Tongue (tissue), 2 donors: ENCODE measurements around a stretch of chr6.

GRCh38 chr6:5506935-5507681, 245.8 kb downstream of the FARS2 start:
- RAMPAGE, long total RNA, result no peak

DNA sequence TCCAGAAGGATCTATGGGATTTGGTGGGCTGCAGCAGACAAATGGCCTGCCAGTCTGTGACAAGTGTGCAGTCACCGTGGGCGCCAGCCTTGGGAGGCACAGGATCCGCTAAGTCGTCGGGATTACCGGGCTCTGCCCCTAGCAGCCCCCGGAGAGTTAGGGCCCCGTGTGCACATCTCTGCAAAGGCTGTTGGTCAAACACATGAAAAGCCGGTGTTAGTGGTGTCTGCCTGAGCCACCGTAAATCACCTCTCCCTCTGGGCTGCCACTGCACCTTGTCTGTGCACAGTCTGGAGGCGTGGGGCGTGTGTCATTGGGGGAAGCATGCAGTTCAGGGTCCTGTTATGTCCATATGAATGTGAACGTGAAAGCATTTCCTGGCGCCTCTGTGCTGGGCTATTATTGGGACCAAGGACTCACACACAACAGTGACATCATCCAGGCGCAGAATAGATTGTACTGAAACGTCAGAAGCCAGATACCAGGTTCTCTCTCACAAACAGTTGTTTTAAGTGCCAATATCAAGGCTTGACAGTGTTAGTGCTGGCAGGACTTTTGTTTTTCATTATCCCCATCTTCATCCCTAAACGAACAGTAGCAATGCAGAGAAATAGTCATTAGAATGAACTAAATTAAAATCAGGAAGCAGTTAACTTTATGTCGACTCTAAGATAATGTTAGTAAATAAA, 305.5 kb downstream of the NRN1 start:
- RAMPAGE, long total RNA, result no peak

GRCh38 chr6:6404910-6405451, 84.5 kb upstream of the F13A1 start:
- RAMPAGE, long total RNA, result no peak

- RAMPAGE, long total RNA, result no peak
These were observed 67.8 kb downstream of the LY86 start for GRCh38 chr6:6656288-6656764.

GRCh38 chr6:6689897-6690356, 101.4 kb downstream of the LY86 start:
- RAMPAGE, long total RNA, result no peak

DNA sequence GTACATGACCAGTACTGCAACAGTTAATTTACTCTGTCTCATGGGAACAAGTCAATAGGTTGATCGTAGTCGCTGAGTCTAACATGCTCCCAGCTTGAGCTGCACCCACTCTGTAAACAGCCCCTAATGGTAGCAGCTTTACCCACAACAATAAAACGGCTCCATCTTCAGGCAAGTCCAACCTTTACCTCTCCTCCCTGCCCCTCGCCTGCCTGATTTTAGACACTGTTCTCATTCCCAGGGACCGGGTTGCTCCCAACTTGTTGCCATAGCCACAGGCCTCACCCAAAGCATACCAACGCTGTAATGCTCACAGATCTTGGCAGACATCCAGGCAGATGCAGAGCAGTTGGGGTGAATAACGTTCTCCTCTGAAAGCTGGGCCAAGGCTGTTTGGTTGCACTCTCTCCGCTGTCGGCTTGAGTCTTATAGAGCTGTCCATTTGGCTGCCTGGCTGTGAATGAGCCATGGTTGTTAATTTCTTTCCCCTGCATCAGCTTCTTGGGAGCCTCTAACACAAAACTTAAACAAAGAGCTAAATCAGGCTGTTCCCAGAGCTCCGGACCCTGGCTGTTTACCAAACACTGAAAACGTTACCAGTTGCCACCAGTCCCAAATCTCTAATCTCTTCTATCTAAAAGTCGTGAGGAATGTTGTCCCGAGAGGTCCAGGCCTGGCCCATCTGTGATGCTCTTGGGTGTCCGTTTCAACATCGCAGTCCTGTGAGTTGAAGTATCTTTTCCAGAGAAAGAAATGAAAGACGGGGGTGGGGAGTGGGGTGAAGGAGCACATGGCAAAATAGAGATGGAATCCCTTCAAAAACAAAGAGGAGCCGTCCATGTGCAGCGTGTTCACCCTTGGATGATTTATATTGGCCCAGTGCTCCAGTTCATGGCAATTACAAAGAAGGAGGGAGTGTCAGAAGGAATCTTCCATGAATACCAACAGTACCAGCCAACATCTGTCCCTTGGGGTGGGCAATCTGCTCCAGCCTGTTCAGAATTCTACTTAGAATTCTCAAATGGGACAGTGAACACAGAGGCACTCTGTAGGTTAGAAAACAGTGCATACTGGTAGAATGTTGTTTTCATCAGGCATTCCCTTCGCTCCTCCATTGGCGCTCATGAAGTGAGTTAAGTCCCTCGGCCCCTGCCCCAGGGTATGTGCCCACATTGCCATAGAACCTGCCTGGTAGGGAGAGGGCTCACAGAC, 111.8 kb downstream of the LY86 start:
- RAMPAGE, long total RNA, result no peak

DNA sequence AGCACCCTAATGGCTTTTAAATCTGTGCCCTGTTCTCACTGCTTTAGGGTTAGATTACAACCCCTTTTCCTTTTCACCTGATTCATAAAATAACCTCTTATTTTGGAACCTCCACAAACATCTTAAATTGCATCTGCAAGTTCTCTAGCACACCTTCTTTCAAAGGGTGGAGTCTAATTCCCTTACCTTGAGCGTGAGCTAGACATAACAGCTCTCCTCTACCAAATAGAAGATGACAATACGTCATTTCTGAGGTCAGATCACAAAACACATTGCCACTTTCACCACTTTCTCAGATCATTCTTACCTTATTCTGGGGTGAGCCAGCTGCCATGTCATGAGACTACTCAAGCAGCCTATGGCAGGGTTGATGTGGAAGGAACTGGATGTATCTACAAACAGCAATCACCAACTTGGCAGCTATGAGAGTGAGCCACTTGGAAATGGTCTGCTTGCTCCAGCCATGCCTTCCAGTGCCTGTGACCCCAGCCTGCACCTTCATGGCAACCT, 150.3 kb downstream of the LY86 start:
- RAMPAGE, long total RNA, result no peak

- RAMPAGE, long total RNA, result no peak
These were observed 182.0 kb downstream of the LY86 start for GRCh38 chr6:6770541-6770823.

- RAMPAGE, long total RNA, result no peak
These were observed 249.1 kb upstream of the RREB1 start for GRCh38 chr6:6858497-6859150.

- RAMPAGE, long total RNA, result no peak
These were observed 192.0 kb upstream of the RREB1 start for GRCh38 chr6:6915689-6916241.

DNA sequence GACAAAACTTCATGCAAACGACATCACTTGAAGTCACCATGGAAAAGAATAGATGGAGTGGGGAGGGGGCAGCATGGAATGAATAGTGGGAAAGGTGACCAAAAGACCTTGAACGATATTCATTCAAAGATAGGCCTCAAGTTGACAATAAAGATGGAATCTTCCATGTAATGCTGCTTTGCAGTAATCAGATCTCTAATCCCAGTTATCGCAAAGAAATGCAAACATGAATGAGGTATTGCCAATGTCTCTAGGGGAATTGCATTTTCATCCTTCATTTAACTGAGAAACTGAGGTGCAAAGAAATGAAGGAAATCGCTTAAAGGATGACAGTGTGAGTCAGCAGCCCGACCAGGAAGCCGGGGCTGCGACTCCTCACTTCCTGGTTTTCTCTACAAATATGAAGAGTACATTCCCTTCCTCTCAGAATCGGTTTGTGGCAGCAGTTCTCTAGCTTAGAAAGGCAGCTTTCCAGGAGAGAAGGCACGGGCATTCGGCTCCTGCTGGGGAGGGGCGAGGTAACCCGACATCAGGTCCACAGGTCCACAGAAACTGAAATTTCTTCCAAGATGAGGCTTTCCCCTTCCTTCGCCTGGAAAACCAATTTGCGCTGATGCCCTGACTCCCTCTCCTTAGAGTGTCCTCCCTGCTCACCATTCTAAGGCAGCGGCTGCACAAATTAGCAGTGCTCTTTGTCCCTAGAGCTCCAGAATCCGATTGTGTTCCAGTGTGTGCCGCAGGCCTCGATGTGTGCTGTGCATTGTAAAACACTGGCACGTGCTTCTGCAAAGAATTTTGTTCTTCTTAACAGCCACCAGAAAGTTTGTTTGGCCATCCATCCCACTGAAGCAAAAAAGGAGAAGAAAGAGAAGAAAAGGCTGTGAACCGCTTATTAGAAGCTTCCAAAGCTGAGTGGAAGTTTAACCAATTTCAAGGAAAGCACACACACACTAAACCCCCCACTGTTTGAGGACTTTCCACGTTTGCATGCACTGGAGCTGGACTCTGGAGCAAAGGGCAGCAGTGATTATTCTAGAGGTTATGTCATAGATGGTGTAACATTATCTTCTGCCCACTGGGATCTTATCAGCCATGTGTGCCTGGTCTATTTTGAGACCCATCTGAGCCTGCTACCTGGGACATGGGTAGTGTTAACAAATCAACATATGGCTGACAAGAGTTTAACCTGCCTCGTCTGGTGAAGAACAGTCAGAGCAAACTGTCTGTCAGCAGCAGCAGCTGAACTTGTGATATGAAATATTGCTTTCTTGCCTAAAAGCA, 65.2 kb upstream of the RREB1 start:
- RAMPAGE, long total RNA, result no peak

GRCh38 chr6:7107232-7107655, 517 bp upstream of the RREB1 start:
- RAMPAGE, long total RNA, result no peak

DNA sequence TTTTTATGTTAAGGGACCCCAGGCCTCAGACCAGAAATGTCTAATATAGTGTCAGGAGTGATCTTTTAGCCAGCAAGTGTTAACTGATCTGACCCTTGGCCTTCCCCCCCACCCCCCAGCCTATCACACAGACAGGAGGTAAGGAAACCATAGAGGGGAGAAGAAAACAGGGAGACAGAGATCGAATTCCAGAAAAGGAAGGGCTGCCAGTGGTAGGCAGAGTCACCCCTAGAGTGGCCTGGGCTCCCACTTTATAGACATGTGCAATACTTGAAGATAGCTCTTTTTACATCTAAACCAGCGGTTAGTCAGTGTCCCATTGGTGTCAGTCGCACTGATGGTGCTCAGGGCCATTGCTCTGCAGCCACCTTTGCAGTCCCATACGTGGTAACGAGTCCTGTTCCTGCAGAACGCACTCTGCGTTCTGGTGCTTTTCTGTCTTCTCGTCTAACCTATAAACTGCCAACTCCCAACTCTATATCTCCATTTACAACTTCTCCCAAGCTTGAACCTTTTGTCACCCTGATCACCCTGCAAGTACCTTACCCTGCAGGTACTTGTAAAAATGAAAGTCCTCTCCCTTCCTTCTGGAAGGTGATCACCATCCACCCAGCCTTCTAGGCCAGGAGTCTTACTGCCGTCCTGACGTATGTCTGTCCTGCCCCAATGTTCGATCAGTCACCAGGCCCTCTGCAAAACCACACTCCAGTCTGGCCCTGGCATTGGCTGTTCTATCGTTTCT, 7.7 kb downstream of the RREB1 start:
- RAMPAGE, long total RNA, result no peak

DNA sequence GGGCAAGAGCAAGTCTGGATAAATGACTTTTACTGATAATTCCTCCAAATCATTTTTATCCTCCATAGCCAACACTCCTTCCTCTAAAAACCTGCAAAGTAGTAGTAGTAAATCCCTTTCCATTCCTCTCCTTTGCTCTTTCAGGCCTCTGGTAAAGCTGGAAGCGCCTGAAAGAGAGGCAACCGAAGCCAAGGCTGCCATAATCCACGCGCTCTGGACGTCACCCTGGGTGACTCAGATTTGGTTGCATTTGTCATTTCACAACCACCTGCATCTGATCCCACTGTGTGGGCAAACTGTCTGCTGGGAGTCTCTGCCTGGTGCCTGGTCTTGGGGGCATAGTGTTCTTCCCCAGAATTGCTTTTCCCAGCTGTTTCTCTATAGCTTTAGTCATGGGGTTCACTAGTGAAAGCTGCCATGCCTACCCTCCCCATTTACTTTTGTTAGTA, 22.4 kb downstream of the RREB1 start:
- RAMPAGE, long total RNA, result no peak

- RAMPAGE, long total RNA, result no peak
These were observed 29.7 kb downstream of the RREB1 start for GRCh38 chr6:7137297-7138070.

DNA sequence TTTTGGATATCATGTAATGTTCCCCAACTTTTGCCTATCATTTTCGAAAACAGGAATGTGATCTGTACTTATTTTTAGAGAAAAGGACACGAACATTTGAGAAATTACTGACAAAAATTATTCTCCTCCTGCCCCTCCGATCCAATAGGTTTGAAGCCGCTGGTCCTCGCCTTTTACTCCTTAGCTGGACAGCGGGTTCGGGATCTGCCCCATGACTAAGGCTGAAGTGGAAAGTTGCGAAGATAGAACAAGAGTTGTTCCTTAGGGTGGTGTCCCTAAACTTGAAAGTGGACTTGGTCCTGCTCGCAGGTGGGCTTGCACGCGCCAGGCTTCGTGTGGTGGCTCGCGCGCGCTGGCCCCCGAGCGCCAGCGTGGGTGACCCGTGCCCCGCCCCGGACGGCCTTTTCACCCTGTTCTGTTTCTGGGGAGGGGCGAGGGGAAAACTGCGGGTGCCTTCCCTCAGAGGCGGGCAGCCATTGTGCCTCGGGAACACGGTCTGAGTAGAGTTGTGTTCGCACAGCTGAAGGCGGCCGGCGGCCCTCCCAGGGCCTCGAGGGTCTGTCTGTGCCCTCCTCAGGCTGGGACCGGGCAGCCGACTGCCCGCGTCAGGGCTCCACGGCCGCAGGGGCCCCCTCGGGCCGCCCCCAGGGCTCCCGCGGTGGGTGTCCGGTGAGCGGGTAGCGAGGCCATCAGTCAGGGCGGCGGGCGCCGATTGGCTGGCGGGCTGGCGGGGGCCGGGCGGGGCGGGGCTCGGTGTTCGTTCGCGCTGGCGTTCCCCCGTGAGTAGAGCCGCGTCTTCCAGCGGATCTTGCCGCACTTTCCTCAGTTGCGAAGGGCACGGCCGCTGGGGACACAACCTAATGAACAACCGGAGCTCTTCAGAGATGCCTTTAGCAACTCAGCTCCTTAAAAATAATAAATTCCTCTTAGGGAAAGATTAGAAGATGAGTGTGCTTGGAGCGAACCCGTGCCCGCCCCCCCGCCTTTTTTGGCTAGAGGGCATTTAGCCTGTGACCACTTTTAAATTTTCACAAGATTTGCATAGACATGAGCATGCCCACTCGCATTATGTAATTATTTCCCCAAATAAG, 33.1 kb downstream of the RREB1 start:
- RAMPAGE, long total RNA, result no peak

- RAMPAGE, long total RNA, result no peak
These were observed 66.1 kb downstream of the RREB1 start for GRCh38 chr6:7173689-7174347.

- RAMPAGE, long total RNA, result no peak
These were observed 650 bp downstream of the SSR1 start for GRCh38 chr6:7312230-7312868.

DNA sequence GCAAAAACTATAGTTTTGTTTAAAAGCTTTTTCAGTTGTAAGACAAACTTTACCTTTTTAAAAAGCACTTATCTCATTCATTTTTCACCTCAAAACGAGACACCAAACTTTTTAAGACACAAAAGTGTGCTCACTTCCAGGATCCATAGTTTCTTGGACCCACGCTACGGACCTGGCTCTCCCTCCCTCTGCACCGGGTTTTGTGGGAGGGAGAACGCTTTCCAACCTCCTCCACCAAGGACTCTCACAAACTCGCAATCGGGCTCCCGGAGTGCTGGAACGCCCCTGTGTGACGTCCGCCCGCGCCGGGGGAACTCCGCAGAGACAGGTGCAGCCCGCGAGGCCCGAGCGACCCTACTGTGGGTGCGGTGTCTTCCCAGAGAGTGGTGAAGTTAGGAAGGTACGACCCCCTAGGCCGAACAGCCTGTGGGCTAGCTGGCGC, 372 bp downstream of the CAGE1 start:
- RAMPAGE, long total RNA, result no peak

DNA sequence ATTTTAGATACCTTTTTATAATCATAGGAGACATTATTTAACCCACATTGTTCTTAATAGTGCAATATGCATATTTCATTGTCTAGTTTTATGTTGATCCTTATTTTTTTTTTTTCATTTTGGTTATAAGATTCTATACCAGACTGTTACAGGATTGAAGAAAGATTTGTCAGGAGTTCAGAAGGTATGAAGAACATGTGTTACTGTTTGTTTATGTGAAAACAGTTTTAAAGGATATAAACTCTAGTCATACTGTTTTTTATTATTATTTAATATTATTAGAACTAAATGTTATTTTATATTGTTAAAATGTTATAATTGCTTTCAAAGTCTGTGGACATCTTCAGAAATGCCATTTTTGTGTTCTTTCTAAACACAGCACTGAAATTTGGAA, 23.1 kb downstream of the RIOK1 start:
- RAMPAGE, long total RNA, result no peak